A375 (cell line): ENCODE data around the genes PCCB and ESYT3.

- RAMPAGE, long total RNA: no peak
Measured at GRCh38 chr3:136151598-136152390, 44.3 kb downstream of the MSL2 start.

GRCh38 chr3:136195190-136195833 is 823 bp downstream of the MSL2 start:
- RAMPAGE, long total RNA: no peak

DNA sequence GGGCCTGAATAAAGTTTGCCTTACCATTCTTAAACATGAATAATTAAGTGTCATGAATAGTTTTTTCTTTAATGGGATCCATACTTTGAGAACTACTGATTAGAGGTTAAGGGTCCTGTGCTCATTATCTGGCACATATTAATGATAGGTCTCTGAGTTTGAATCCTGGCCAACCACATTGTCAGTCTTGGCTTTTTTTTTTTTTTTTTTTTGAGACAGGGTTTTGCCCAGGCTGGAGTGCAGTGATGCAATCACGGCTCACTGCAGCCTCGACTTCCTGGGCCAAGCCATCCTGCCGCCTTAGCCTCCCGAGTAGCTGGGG is 667 bp upstream of the PCCB start:
- RAMPAGE, long total RNA: no peak

DNA sequence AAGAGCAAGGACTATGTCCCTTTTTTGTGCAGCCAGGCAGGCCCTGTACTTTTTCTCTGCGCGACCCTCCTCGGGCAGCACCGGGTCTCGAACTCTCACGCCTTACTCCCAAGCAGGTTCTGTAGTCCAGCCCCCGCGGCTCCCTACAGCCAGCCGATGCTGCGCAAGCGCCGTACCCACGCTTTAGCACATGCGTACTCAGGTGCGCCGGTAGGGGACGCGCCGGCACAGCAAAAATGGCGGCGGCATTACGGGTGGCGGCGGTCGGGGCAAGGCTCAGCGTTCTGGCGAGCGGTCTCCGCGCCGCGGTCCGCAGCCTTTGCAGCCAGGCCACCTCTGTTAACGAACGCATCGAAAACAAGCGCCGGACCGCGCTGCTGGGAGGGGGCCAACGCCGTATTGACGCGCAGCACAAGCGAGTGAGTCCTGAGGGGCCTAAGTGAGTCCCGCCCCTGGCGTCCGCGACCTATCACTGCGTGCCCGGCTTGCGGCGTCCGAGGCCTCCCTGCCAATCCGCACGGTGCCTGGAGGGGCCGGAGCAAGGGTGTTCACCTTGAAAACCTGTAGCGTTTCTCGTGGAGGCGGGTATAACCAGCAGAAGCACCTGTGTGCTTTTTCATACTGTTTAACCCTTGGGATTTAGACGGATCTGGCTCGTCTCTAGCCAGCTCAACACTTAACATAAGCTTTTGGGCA is at the start of gene PCCB:
Gene PCCB (plus strand): TSS at position 201 of the 696 bp plus-strand sequence.
- RAMPAGE, long total RNA: no peak

DNA sequence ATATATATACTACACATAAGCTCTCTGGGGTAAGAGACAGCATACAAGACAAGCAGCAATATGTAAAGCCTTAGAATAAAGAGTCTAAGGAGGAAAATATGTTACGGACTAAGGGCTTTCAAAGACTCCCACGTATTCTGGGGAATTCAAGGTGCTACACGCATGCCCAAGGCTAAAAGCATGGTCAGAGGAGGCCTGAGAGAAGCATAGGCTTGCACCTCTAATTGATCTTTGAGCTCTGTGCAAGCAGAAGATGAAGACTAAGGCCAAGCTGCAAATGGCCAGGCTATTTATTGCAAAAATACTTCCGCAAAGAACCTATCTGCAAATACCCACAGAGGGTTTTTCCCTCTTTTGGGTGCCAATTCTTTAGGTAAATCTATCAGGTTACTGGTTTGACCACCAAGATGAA is 119.6 kb downstream of the STAG1 start:
- RAMPAGE, long total RNA: no peak

- RAMPAGE, long total RNA: no peak
Measured at GRCh38 chr3:137013869-137014881, 56.4 kb downstream of the IL20RB start.

GRCh38 chr3:137163133-137164252 is 205.7 kb downstream of the IL20RB start:
- RAMPAGE, long total RNA: no peak

DNA sequence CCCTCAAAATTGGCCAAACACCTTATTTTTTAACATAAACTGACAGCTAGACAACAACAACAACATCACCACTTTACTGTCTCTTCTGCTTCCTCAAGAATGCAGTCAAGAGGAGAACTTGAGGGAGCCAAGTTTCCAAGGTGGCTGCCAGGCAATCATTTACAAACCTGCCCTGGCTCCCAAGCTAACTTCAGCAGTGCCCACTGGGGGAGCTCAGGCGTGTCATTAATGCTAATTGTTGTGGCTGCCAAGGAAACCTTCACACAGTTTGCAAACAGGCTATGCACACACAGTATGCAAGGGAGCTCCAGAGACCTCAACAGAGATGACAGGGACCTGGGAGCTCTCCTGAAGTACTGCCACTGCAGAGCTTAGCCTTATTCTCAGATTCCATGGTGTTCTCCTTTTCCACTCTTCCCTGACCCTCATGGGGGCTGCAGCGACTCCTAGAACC is 2.1 kb downstream of the DZIP1L start:
- RAMPAGE, long total RNA: no peak

GRCh38 chr3:138248244-138248572 is 61.1 kb downstream of the ARMC8 start:
- RAMPAGE, long total RNA: no peak

DNA sequence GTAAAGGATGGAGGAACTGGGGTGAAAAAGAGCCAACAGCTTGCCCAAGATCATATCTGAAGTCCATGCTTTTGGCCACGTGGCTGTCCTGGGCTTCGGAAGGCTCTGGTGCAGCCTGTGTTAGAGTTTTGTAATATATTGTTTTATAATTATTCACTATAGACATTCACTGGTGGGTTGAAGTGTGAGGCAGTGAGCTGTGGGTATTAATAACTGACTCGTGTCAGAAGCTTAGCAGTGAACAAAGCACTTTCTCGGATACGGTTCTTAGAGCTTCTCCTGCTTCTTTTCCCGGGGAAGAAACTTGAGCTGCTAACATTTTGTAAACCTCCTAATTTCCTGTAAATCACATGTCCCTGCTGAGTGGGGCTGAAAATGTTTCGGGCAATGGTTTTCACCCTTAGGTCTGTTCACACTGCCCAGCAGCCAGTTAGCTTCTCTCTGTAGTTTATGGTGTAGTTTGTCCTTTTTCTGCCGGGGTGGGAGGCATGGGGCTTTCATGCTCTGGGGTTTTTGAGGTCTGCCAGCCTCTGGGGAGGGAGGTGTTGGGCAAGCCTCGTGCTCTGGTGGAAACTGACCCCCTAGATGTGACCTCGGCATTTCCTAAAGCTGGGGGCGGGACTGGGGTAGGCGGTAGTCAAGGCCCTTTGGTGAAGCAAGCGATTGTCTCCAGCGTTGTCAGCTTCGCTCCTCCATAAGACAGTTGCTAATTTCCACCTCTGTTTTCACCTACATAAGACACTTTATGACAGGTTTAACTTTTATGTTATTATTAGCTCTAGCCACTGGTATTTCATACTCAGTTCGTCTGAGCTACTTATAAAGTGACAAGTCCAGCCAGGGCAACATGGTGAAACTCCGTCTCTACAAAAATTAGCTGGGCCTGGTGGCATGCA is 1.8 kb downstream of the MRAS start:
- RAMPAGE, long total RNA: no peak

DNA sequence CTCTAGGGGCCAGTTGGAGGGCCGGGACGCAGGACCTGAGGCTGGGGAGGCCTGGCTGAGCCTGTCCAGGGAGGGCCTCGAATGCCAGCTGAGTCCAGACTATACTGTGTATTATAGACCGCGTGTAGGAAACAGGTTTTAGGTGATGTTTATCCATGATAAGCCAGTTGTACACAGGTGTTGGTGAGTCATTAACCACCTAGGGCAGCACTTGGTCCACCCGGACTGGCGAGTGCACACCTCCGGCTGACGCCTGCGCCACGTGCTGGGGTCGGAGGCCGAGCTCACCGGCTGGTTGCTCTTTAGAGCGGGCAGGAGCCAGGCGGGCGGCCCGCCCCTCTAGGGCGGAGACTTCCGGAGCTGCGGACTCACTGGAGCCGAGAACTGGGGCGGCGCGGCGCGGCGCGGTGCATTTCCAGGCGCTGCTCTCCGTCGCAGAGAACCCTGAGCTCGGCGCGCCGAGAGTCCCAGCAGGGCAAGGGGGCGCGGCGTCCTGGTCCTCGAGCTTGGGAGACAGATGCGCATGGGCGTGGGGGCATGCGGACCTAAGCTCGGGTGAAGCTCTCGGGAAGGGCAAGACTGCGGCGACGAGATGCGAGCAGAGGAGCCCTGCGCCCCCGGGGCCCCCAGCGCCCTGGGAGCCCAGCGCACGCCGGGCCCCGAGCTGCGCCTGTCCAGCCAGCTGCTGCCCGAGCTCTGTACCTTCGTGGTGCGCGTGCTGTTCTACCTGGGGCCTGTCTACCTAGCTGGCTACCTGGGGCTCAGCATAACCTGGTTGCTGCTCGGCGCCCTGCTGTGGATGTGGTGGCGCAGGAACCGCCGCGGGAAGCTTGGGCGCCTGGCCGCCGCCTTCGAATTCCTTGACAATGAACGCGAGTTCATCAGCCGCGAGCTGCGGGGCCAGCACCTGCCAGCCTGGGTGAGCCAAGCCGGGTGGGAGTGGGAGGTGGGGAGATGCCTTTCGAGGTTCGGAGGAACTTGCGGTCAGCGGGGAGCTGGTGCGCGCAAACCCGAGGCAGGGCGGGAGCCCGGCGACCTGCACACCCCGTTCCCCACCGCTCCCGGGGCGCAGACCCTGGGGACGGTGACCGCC is at the start of gene ESYT3:
Gene ESYT3 (plus strand): TSS at position 410 of the 1,093 bp plus-strand sequence.
- RAMPAGE, long total RNA: no peak

- RAMPAGE, long total RNA: no peak
Measured at GRCh38 chr3:138594616-138595510, 803 bp upstream of the CEP70 start.

DNA sequence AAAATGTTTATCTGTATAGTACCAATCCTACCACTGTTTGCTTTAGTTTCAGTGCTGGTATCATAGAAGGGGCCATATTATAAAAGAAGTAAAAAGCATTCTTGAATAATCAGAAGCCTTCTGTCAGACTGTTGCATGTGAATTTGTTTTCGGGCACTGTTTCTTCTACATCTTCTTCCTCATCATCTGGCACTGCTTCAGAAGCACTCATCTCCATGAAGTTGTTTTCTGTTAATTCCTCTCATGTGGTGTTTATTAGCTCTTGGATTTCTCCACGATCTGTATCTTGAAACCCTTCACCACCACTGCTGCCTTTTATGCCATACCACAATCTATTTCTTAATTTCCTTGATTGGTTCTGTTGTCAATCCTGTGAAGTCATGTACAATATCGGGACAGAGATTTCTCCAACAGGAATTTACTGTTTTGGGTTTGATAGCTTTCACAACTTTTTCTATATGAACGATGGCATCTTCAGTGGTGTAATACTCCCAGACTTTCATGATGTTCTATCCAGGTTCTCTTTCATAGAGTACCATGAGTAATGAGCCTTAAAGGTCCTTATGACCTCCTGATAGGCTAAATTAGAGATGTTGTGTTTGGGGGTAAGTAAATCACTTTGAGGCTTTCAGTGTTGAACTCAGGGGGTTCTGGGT is 90.0 kb downstream of the PIK3CB start:
- RAMPAGE, long total RNA: no peak

- RAMPAGE, long total RNA: no peak
Measured at GRCh38 chr3:138799912-138800286, 34.8 kb downstream of the PIK3CB start.

GRCh38 chr3:138862960-138863897 is 28.5 kb upstream of the PIK3CB start:
- RAMPAGE, long total RNA: no peak

DNA sequence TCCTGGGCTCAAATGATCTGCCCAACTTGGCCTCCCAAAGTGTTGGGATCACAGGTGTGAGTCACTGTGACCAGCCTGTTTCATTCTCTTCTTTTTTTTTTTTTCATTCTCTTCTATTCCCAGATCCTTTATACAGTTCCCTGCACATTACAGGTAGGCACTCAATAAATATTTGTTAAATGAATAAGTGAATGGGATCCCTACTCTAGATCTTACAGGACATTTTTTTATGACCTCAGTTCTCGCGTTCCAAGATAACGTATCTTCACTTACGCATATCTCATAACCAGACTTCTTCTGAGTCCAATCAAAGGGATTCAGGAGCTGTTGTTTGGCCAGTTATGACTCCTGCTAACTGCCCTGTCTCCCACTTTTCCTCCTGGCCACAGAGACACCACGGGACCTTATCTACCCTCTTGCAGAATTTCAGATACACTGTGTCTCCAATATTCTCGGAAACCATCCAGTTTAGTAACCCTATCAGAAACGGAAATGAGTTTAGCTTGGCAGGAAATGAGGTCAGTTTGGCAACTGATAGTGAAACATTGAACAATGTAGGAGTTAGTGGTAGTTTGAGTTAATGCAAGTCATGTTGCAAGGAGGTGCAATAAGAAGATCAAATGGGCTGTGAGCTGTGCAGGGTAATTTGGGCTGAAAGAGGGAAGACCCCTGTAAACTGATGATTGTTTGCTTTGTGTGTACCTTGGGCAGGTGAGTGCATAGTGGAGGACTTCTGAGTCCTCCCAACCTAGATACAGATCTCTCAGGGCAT is 41.0 kb upstream of the PIK3CB start:
- RAMPAGE, long total RNA: no peak

DNA sequence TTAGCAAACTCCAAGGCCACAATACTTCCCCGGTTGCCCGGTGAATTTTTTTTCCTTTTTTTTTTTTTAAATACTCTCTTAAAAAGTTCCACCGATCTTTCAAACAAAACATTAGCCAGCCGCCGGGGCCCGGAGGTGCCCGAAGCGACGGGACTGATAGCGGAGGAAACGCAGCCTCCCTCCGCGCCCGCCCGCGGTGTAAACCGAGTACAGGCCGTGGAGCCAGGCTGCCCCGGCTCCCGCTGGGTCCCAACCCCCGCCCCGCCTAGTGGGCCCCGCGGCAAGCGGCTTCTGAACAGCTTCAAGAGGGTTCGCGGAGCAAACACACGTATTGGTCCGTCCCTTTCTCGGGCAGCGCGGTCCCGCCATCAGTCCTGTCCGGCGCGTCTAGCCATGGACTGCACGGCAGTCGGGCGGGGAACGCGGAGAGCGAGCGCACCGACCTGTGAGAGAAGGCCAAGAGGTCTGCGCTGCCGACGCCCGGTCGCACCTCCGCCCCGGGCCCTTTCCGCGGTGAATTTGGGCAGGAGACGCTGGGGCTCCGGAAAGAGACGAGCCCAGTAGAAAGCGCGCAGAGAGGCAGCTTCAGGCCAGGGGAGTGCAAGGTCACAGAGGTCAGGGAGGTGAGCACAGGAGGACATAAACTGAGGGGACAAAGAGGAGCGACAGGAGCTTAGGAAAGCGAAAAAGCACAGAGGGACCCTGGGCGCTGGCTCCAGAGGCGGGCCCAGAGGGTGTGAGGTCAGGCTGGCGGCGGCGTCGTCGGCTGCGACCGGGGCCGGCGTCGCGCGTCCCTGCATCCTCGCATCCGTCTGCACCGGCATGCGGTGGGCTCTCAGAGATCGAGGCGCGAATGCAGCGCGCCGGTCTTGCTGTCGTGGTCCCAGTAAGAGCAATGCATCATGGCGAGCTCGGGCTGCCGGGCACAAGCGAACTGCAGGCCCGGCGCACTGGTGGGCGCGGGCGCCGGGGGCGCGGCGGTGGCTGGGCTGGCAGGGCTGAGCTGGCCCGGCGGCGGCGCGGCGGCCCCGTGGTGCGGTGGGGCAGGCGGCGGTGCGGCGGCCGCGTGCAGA is 1.8 kb downstream of the FOXL2 start:
- RAMPAGE, long total RNA: no peak

GRCh38 chr3:139045076-139045404 is 348 bp upstream of the PRR23C start:
- RAMPAGE, long total RNA: no peak

DNA sequence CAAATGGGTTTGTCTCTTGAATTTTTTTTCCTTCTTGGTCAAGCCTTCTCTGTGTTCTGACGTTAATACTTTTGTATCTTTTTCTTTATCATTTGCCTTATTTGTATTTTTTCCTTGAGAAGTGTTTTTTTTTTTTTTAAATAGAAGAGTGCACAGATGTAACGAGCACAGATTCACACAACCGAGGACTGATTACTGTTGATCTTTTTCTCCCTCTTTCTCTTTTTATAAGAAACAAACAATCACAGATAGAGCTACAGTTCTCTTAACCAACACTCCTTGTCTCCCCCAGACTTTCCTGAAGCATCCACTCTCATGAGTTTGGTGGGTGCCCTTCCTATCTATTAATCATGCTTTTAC is 104.5 kb upstream of the MRPS22 start:
- RAMPAGE, long total RNA: no peak

- RAMPAGE, long total RNA: no peak
Measured at GRCh38 chr3:139302166-139302946, 41.5 kb upstream of the MRPS22 start.